Right common carotid artery plus branches (tissue), 1 donor: Measurements from ENCODE around the genes SPNS3 and MYBBP1A.

DNA sequence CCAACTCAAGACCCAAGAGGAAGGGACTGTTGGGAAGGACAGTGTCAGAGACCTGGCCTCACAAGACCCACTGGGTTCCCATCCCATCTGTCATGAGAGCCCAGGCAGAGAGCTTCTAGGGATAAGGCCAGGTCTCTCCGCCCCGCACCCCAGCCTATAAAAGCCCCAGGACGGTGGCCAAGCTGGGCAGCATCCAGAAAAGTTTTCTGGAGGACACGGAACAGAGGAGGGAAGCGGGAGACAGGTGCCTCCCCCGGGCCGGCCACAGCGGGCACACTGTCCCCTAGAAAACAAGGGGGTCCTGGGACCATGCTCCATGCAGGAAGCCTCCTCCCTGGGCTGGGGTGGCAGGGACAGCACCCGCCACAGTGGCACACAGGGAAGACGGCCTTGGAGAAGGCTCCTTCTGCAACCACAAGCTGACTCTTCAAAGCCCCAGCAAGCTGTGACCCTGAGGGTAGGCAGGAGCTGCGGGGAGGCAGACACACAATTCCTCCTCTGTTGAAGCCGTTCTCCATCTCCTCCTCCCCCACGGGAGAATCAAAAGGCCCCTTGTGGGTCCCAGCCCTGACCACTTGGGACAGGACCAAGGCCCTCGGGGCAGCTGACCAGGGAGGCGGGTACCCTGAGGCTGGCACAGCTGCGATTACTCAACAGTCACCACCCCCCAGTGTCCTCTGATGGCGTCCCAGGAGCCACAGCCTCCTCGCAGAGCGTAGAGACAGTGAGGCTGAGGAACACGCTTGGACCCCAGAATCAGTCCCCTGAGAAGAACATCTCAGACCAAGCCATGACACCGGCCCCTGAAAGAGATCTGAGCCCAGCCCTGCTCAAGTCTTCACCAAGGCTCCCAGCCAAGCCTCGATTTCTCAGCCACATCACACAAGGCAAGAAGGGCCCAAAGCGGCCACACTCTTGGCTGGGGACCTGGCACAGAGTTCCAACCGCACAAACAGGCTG, 26.1 kb downstream of the TRPV3 start:
- PRO-cap = bidirectional peak, plus-strand start at position 670 of the sequence, minus-strand start at position 429 of the sequence

DNA sequence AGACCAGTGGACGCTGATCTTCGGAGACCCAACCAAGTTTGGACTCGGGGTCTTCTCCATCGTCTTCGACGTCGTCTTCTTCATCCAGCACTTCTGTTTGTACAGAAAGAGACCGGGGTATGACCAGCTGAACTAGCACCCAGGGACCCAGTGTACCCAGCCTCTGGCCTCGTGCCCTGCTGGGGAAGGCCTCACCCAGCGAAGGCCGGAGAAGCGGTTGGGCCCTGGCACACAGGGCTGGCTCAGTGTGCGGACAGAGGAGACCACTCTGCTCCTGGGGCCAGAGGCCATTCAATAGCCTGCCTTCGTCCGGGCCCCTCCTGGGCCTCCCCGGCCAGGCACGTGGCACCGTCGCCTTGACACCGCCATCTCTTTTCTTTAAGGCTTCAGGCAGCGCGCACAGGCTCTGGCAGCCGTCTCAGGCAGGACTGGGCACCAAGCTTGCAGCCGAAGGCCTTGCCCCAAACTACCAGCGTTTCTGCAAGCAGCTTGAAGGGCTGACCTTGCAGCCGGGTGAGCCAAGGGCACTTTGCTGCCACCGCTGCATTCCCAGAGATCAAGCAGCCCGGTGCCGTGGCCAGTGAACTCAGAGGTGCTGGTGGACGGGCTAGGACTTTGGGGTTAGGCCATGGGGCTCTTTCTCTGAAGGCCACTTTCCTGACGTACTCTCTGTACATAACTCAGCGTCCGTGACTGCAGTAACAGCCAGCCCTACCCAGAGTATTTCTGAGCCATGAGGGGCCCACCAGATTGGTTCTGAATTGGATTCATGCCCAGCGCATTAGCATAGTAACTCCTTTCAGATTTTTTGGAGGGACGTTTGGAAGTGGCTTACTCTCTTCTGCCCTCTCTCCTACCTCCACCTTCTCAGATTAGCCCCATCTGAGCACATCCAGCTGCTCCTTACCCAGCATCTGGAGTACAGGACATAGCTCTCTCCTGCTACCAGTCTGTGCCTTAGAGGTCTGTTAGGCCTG, 7.9 kb downstream of the TAX1BP3 start:
- PRO-cap = no peak

DNA sequence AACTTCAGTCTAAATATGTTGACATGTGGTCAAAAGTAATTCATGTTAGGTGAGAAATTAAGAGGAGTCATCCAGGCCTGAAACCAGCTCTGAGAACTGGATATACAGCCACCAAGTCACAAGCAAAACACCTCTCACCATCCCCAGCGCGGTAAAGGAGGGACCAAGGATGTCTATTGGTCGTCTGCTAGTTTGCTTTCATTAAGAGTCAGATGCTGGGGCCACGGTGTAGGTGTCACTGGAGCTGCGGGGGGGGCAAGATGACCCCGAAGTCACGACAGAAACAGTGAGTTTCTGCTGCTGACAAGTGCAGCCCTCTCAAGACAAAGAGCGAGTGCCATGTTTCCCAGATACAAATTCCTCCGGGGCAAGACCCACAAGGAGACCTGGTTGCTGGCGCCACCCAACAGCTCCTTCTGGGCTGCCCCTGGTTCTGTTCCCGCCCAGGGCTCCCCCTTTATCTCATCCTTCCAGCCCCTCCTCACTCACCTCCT, 742 bp downstream of the NCBP3 start:
- PRO-cap = no peak

DNA sequence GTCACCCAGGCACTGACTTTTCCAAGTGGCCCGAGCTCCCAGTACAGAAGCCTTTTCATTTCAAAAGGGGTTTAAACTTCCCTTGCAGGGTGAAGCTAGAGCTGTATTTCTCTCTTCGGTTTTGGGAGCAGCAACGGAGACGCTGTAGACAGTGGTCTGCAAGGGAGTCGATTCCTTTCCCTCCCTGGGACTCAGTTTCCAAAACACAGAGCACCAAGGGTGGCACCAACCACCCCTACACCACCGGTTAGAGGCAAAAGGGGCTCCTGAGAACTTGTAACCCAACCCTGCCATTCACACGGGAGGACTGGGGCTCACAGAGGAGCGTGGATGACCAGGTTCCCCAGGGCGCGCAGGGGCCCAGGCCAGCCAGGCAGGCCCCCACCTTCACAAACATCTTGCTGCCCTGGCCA, 22.0 kb downstream of the ATP2A3 start:
- PRO-cap = no peak

DNA sequence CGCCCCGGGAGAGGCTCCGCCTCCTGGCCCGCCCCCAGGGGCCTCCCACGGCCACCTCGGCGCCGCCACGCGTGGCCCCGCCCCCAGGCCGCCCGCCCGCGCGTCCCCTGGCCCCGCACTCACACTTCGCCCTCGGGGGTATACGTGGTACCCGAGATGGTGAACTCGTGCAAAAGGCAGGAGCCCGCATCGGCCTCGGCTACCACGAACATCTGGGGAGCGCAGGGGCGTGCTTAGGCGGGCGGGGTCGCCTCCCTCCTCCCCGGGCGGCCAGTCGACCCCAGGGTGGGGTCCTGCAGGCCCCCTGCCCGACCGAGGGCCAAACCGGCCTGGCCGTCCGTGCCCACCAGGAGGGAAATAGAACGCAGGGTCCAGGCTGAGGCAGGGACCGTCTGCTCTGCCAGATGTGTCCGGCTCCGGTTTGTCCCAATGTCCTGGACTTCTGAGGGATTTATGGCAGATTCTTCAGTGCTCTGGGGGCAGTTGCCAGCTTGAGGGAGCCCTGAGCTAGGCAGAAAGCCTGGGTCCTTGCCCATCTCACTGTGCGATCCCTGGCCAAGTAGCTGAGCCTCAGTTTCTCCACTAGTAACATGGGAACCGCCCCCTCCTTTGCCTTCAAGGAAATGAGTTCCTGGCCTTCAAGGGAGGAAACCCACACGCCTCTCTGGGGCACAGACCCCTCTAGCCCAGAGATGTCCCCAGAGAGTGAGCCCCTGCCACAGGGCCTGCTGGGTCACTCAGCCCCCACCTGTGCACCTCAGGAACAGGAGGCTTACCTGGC, 19.1 kb downstream of the ATP2A3 start:
- PRO-cap = bidirectional peak, plus-strand start at position 91 of the sequence, minus-strand start outside the sequence

DNA sequence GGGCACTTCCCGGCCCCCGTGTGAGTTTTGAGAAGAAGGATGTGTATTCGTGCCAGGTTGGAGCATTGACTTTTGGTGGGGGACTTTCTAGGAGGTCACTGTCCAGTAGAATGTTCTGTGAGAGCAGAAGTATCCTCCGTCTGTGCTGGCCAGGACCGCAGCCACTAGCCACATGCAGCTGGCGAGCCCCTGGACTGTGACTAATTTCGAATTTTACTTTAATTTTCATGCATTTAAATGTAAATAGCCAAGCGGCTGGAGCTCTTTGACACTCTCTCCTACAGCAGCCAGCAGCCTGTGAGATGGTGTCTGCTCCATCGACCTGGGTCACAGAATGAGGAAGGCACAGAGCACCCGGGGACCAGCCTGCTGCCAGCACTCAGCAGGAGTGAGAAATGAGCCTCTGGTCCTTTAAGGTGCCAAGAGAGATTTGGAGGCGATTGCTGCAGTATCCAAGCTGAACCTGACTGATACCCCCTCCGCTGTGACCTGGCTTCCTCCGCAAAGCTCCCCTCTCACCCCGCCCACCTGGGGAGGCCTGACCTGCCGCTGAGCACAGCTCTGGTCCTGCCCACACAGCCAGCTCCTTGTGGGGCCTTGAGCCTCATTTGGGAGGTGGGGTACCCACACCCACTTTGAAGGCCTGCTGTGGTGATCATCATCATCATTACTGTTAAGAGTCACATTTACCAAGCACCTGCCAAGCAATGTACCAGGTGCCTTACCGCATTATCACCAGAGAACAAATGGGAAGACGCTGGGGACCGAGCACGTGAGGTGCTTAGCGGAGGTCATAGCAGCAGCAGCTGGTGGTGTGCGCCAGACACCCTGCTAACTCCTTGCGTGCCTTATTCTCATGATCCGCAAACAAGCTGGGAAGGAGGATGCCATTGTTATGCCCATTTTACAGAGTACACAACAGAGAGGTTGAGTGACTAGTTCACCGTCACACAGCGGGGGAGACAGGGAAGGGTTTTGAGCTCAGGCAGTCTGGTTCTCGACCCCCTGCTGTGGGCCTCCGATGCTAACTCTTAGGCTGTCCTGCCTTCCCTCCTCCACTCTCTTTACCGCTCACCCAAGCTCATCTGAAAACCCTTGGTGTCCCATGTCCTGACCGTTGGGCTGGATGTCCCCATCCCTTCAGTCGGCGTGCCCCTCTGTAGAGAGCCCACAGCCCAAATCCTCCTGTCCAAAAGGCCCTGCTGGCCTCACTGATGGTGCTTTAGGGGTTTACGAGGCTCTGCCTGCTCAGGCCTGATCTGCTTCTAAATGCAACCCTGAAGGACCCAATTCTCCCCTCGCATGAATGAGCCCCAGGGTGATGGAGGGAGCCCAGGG, 7.4 kb downstream of the ATP2A3 start:
- PRO-cap = no peak

- PRO-cap = no peak
These were observed 85.1 kb downstream of the ZZEF1 start for GRCh38 chr17:4057622-4058269.

DNA sequence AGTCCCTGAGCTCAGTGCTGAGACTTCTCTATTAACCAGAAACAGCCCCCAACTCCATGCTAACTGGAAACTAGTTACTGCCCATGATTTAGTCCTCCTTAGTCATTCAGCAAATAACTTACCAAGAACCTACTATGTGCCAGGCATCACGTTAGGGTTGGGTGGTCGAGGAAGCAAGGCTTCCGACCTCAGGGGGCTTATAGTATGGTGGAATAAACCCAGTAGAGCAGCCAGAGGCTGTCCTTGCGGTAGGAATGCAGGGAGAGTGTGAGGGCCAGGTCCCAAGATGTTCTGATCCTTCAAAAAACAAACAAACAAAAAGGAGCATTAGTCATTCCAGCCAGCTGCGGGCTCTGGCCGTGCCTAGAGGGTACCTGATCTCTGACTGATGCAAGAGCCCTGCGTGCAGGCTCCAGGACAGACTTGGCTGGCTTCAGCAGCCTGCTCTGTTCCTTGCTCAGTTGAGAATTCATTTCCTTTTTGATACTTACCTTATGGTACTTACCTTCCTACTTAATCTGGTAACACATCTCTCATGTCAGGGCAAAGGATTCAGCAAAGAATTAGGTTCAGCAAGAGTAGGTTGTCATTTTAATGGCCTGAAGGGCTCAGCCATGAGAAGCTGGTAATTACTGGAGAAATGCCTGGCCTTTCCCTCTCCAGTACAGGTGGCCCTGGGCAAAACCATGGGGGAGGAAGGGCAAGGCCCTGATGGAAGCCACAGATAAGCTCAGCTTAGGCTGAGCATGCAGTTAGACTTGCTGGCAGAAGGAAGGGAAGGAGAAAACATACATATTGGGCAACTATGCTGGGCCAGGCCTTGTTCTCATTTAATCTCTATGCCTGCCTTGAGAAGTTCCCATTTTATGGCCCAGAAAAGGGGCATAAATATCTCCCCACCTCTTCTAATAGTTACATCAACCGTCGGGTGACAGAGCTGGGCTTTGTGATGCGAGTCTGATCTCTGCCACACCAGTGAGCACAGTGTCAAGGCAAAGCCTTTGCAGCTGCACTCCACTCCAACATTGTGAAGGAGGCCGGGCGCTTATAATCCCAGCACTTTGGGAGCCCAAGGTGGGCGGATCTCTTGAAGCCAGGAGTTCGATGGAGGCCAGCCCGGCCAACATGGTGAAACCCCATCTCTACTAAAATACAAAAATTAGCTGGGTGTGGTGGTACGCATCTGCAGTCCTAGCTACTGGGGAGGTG, 18.5 kb downstream of the CYB5D2 start:
- PRO-cap = no peak

DNA sequence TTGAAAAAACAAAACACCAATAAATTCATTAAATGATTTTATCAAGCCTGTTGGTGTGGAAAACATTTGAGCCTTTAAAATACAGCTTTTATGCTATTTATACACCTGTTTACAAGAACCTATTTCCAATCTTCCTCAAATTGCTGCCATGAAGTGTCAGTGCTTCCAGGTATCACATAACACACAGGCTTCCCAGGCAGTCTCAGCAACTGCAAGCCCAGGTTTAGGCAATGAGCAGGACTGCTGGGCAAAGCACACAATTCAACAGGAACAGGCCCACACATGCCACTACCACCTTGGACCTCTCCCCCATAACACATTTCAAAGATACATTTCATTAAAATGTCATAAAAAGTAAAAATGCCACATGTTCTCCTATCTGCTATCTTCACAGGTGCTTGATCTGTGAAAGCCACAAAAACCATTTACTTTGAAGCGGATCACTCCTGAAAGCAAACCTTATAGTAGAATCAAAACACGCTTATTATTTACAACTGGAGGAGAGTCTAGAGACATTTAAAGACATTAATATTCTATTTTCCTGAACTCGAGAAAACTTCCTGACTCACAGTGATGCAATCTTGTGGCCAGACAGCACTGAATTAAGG, 31.6 kb downstream of the ANKFY1 start:
- PRO-cap = no peak

DNA sequence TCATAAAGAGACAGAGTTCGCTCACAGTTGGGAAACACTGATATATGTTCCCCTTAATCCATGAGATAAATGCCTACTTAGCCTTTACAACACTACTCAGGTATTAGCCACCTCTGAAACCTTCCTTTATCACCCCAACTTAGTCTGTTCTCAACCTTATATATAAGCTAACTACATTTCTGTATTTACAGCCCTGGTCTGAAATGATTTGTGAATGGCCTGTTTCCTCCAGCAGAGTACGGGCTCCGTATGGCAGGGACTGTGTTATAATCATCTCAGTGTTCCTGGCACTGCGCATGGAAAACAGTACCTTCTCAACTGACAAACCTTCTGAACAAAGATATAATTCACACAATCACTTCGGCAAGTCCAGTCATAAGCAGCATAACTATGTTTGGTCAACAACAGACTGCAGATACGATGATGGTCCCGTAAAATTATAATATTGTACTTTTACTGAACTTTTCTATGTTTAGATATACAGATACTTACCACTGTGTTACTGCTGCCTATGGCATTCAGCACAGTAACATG, 30.2 kb downstream of the ANKFY1 start:
- PRO-cap = bidirectional peak, plus-strand start at position 267 of the sequence, minus-strand start at position 240 of the sequence

GRCh38 chr17:4257285-4258021, 6.3 kb downstream of the ANKFY1 start:
- PRO-cap = no peak

DNA sequence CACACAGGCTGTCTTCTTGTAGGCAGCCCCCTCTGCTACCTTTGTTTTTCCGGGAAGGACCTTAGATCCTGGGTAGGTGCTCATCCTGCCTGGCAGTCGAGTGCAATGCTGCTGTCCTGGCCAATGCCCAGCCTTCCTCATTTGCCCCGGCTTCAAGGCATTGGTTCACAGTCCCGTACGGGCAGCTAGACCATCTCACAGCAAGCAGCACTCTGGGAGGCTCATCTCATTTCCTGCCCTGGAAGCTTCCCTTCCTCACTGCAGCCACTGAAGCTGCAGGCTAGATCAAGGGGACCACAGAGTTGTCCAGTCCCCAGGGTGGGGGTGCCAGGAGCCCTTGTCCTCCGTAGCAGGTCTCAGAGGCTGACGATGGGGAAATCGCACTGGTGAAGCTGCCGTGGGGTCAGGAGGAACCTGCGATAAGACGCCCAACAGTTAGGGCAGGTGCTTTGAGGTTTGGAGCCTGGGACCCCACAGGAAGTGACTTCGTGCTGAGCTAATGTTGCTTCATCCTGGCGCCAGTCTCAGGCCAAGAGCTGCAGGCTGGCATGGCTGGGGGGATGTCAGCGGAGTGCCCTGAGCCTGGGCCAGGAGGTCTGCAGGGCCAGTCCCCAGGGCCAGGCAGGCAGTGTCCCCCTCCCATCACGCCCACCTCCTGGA, at the start of gene SPNS3:
Gene SPNS3 (plus strand): TSS at position 521 of the 660 bp plus-strand sequence.
- PRO-cap = no peak

DNA sequence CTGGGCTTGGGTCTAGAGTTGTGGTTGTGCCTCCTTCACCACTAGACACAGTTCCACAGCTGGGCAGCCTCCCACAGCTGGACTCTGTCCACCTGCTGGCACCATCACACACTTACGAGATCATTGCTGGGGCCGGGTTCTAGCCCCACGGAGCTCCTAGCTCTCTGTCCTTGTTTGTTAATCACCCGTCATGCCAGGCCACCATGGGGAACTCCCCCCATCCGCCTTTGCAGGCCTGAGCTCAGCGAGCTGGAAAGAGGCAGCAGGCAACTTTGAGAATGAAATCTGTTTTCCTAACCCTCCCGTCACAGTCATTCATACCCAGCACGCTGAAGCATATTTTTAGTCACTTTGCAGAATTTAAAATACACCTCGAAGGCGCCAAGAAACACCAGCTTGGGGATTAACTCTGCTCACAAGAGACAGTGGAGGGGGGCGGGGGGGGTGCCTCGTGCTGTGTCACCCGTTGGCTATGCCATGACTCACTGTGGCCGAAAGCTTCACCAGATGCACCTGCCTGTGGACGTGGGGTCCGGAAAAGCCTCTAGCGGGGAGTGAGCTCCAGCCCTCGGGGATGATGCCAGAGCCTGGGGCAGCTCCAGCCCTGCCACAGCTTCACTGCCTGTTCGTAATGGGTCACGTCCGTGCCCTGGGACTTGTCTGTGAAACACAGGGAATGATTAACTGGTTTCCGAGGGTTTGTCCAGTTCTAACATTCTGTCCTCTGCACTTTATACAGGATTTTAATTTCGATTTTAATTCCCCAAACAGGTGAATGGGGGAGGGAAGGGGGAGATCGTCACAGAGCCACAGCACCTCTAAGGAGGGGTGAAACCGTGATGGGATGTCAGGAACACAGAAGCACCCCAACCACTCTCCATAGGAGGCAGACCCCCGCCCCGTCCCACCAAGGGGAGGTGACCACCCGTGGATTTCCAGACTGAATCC, 1.4 kb upstream of the SPNS2 start:
- PRO-cap = no peak

DNA sequence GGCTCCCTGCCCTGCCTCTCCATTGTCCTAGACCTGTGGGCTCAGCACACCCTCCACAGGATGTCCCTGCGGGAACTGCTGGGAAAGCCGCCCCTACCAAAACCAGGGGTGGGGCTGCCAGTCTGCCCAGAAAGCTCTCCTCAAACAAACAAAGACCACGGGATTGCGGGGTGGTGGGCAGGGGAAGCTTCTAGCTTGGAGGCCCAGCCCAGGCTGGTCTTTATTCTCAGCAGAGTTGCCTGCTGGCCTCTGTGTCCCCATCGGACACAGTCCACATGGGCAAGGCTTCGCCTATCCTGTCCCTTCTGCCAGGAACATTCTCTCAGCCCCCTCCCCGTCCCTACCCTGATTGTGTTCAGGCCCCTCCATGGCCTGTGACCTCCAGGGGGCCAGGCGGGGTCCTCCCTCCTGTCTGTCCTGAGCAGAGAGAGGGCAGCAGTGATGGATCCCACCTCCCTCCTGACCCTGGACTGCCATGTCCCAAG, 20.9 kb downstream of the SPNS2 start:
- PRO-cap = bidirectional peak, plus-strand start at position 158 of the sequence, minus-strand start outside the sequence

DNA sequence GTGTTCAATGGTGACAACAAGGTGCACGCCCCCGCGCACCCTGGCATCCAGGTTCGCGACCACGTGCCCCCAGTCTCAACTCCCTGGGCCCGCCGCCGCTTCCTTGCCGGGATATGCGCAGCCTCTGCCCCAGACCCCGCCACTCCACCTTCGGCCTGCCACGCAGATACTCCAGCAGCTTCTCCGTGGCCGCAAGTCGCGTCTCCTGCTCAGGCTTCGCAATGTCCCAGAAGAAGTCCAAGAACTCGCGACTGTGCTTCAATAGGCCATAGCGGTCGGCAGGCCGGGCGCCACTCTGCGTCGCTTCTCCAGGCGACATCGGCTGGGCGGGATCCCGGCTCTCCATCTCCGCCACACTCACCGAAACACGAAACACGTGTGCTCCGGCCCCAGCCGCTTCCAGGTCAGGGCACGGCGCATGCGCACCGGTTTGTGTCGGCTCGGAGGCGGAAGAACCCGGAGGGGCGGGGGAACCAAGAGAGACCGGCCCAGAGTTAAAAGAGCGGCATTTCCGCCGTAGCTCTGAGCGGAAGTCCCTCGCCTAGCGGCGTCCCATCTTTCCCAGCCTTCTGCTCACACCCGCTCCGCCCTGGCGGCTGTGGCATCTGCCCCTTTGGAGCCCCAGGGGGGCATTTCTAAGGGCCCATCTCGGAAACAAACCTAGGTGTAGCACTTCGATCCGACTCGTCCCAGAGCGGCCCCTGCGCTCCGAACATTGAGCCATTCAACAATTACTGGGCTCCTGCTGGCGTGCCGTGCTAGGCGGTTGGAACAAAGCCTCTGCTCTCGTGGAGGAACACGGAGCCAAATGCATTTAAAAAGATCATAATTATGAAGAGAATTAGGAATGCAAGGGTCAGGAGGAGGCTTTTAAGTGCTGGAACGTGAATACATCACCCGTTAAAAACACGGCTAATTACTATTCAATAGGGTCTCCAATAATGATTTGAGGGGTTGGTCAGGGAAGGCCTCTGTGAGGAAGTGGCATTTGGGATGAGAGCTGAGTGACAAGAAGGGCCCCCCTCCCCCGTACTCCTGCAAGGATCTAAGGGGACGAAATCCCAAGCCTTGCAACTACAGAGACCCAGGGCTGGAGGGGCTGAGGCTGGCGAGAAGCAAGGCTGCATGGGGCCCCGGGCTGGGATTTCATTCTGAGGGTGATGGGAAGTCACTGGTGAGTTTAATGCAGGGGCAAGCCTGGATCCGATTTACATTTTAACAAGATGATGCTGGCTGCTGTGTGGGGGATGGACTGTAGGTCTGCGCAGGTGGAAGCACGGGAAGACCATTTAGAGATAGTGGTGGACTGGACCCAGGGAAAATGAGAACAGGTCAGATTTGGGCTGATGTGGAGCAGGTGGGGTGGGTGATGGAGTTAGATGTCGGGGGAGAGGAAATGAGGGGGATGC, at the start of gene MYBBP1A:
Gene MYBBP1A (minus strand): TSS at position 406 of the 1,409 bp plus-strand sequence.
- PRO-cap = bidirectional peak, plus-strand start at position 535 of the sequence, minus-strand start at position 367 of the sequence

- PRO-cap = no peak
These were observed 23.1 kb downstream of the SMTNL2 start for GRCh38 chr17:4607347-4607865.

- PRO-cap = no peak
These were observed 30.3 kb upstream of the ALOX15 start for GRCh38 chr17:4671773-4672126.

DNA sequence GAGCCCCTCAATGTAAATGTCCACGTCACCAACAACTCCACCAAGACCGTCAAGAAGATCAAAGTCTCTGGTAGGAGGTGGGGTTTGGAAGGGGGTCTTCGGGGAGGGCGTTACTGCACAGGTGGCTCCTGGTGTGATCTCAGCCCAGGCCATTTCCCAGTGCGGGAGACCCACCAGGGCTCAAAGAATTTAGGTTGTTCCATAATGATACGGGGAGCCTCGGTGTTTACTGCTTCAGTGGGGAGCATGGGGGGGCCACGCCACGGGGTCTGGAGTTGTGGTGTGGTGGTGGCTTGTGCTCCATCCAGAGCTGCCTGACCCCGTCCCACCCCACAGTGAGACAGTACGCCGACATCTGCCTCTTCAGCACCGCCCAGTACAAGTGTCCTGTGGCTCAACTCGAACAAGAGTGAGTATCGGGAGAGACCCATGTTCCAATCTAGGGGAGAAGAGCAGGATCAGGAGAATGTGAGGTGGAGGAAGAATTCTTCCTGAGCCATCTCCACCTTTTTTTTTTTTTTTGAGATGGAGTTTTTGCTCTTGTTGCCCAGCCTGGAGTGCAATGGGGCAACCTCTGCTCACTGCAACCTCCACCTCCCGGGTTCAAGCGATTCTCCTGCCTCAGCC, 8.0 kb downstream of the ARRB2 start:
- PRO-cap = no peak

GRCh38 chr17:4834713-4835321, 1.7 kb downstream of the MINK1 start:
- PRO-cap = no peak

- PRO-cap = no peak
These were observed 7.5 kb downstream of the MINK1 start for GRCh38 chr17:4840689-4841022.